Measurements from ENCODE around the genes ADM5, KCNC3 and MYBPC2.

- PRO-cap, result no peak
- RAMPAGE, long total RNA, 3 experiments, result no peak in any of the 3 experiments
Observed at GRCh38 chr19:49595515-49596681, 4.9 kb downstream of the PRR12 start.

DNA sequence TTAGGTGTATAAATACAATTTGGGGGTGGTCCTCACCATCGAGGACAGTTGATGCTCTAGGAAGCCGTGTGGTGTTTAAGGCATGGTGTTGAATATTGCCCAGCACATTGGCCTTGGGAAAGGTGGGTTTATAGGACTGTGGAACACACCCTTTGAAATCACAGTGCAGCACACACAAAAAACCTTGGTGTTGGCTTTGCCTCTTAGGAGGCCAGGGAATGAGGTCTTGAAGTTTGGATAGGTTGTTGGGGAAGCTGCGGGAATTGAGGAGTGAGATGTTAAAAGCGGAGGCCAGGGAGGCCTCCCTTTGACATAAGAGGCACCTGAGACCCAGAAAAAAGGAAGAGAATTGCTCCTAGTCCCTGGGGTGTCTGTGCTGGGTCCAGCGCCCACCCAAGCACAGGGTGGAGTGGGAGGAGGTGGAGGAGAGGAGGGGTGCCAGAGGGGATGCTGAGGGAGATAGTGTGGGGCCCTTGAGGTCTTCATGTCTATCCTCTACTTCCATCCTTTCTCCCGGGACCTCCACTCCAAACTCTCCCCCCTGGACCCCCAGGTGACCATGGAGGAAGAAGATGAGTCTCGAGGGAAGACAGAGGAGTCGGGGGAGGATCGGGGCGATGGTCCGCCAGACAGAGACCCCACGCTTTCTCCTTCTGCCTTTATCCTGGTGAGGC lies 2.6 kb downstream of the SCAF1 start:
- PRO-cap, result no peak
- RAMPAGE, long total RNA, 3 experiments, result no peak in any of the 3 experiments

- PRO-cap, result no peak
- RAMPAGE, long total RNA, 3 experiments, result no peak in any of the 3 experiments
Observed at GRCh38 chr19:49650866-49651601, 9.0 kb downstream of the SCAF1 start.

DNA sequence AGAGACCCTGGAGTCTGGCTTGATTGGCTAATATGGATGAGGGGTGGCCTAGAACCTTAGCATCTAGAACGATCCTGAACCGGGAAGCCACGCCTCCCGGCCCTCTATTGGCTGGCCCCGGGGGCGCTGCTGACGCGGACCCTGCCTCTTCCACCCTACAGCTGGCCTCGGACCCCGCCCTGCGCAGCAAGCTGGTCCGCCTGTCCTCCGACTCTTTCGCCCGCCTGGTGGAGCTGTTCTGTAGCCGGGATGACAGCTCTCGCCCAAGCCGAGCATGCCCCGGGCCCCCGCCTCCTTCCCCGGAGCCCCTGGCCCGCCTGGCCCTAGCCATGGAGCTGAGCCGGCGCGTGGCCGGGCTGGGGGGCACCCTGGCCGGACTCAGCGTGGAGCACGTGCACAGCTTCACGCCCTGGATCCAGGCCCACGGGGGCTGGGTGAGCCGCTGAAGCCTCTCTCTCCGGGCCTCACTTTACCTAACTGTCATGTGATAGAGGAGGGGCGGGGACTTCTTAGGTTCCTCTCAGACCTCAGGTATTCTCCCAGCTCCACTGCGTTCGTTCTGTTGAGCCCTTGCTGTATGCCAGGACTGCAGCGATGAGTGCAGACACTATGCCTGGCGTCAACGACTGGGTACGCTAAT lies 4.4 kb downstream of the BCL2L12 start:
- PRO-cap, result no peak
- RAMPAGE, long total RNA, 3 experiments, result no peak in any of the 3 experiments

DNA sequence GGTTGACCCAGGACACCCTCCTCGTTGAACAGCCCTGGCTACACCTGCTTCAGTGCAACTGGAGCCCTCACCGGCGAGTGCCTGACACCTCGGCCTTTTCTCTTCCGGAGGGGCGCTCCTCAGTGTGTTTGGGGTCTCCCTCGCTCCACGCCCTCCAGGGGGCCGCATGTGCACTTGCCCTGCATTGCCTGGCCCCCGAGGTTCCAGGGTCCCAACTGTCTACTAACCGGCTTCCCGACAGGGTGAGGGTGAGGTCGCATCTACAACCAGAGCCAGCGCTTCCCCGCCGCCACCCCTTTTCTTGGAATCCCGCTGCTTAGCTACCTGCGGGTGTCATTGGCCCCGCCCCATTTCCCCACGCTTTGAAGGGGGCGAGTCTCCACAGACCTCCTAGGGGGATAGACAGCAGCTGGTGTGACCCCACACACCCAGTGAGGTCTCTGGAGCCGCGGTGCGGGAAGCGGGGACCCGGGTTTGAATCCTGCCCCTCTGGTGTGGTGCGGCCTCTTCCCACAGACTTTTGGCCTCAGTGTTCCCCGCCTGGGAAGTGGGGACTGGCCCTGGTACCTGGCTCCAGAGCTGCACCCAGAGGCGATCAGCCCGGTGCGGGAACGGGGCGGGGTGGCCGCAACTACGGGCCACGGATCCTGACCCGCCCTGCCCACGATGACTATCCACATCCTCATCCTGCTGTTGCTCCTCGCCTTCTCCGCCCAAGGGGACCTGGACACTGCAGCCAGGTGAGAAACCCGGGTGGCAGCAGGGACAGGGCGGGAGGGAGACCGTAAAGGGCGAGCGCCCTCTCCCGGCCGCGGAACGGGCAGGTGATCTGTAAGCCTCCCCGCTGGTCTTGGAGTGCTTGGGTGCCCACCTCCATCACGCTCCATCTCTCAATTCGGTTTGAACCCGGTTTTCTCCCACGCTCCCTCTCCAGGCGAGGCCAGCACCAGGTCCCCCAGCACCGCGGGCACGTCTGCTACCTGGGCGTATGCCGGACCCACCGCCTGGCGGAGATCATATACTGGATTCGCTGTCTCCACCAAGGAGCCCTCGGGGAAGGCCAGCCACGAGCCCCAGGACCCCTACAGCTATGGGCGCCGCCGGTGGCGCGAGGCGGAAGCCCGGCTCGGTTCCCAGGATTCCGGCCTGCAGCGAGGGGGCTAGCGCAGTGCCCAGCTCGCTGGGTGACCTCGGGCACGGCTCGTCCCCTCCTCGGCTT lies at the start of gene ADM5:
Gene ADM5 (plus strand): TSS at position 423 of the 1,219 bp plus-strand sequence.
- PRO-cap, result no peak
- RAMPAGE, long total RNA, 3 experiments, result no peak in any of the 3 experiments

DNA sequence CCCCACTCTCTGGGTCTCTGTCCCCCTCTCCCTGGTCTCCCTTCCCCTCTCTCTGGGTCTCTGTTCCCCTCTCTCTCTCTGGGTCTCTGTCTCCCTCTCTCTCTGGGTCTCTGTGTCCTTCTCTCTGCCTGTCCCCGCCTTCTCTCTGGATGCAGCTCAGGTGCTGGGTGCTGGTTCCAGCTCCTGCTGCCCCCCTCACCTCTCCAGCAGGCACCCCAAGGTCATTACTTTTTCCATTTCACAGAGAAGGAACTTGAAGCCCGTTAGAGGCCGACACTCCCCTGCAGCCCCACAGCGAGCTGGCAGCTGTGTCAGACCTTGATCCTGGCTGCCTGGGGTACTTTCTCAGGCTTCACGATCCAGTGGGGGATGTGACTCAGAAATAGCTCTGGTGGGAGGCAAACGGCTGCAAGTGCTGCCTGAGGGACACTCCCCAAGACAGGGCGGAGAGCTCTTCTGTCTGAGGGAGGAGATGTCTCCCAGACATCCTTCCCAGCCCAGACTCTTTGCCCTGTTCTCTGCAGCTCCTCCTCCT lies 4.9 kb downstream of the TSKS start:
- PRO-cap, result no peak
- RAMPAGE, long total RNA, 3 experiments, result no peak in any of the 3 experiments

DNA sequence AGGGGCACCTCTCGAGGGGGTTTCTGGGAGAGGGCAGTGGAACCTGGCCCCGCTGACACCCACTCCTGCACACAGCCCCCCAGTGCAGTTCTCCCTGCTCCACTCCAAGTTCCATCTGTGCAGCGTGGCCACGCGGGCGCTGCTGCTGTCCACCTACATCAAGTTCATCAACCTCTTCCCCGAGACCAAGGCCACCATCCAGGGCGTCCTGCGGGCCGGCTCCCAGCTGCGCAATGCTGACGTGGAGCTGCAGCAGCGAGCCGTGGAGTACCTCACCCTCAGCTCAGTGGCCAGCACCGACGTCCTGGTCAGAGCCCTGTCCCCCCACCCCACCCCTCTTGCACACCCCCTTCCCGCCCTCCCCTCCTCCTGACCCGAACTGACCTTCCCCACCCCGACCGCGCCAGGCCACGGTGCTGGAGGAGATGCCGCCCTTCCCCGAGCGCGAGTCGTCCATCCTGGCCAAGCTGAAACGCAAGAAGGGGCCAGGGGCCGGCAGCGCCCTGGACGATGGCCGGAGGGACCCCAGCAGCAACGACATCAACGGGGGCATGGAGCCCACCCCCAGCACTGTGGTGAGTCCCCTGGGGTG lies 11.7 kb downstream of the FUZ start:
- PRO-cap, result no peak
- RAMPAGE, long total RNA, 3 experiments, result no peak in any of the 3 experiments

GRCh38 chr19:49801907-49802805 lies 10.9 kb downstream of the FUZ start:
- PRO-cap, result no peak
- RAMPAGE, long total RNA, 3 experiments, result no peak in any of the 3 experiments

DNA sequence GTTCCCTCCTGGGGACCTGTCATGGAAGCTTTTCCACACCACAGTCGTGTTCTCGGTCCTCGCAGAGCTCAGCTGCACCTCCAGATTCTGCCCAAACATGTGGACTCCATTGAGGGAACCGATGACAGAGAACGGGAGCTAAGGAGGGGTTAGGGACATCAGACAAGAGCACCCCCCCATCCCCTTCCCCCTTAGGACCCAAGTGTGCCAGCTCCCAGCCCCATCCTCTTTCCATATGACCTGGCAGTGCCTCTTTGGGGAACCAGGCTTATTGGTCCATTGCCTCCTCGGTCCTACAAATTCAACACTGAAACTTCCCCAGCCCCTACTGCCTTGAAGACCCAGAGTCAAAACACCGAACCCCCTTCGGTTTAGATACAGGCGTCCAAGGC lies 497 bp downstream of the FUZ start:
- PRO-cap, result no peak
- RAMPAGE, long total RNA, 3 experiments, result no peak in any of the 3 experiments

- PRO-cap, result no peak
- RAMPAGE, long total RNA, 3 experiments, result no peak in any of the 3 experiments
Observed at GRCh38 chr19:49859665-49860923, 7.3 kb downstream of the PNKP start.

- PRO-cap, result no peak
- RAMPAGE, long total RNA, 3 experiments, result no peak in any of the 3 experiments
Observed at GRCh38 chr19:49887211-49887883, 9.3 kb downstream of the IL4I1 start.

DNA sequence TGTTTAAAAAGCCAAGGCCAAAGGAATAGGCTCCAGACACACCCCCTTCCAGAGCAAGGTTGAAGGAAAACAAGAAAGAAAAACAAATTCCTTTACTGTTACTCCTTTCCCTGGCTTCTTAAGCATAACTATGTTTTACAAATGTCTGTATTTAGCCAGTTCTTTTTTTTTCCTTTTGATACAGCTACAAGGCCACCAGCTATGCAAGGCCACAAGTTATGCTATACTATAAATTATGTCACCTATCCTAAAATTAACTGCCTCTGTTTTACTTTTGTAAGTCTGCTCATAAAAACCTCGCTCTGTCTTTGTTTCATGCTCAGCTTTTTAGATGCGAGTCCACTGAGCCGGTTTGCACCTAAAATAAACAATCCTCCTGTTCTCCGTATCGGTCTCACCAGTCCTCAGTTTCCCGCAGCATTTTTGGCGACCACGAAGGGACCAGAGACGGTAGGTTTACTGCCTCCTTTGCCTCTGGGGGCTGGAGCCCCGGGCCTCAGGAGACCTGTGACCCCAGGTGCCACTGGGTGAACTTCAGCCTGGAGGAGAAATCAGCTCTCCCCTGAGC lies 8.3 kb downstream of the SIGLEC11 start:
- PRO-cap, result no peak
- RAMPAGE, long total RNA, 3 experiments, result no peak in any of the 3 experiments

DNA sequence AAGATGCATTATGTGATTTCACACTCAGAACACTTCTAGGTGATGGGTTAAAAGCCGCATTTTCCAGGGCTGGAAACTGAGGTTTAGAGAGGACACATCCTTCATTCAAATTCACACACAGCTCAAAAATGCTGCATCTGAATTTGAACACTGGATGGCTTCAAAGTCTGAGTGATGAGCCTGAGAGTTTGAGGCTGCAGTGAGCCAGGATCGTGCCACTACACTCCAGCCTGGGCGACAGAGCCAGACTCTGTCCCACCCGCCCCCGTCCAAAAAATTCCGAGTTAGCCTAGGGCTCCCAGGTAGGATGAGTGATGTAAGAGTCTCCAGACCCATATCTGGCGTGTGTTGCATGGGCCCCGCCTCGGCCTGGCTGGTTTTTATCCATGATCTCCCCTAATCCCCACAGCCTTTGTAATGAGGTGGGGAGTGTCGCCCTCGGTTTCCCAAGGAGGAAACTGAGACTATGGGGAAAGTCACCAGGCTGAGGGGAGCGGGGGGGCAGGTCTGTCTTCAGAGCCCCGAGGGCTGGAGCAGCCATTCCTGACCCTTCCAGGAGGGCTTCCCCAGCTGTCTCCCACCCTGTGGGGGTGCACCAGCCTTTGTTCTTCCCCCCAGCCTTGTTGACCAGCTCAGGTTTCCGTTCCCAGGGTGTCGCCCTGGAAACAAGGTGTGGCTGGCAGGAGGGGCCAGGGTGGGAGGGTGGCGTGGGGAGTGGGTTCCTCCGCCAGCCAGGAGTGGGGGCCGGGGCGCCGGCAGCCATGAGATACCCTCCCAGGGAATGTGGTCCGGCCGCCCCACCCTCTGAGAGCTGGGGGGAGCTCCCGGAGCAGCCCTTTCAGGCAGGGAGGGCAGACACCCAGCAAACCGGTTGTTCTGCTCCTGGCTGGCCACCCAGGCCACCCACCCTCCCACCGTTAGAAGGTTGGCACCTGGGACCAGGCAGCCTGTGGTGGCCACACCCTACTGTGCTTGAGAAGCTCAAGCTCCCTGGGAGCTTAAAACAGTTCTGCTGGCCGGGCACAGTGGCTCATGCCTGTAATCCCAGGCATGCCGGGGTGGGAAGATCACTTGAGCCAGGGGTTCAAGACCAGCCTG lies 11.5 kb downstream of the MYH14 start:
- PRO-cap, result no peak
- RAMPAGE, long total RNA, 3 experiments, result no peak in any of the 3 experiments

- PRO-cap, result no peak
- RAMPAGE, long total RNA, 3 experiments, result no peak in any of the 3 experiments
Observed at GRCh38 chr19:50267862-50268411, 61.2 kb downstream of the KCNC3 start.

GRCh38 chr19:50329213-50330311 lies at the start of gene KCNC3:
Gene KCNC3 (minus strand): TSS chr19:50329377.
- PRO-cap, result unidirectional peak, plus-strand start at chr19:50329616
- RAMPAGE, long total RNA, 3 experiments, result no peak in any of the 3 experiments

- PRO-cap, result unidirectional peak, plus-strand start at chr19:50357326; bidirectional peak, plus-strand start at chr19:50357969, minus-strand start at chr19:50357907
- RAMPAGE, long total RNA, 3 experiments, result no peak in any of the 3 experiments
Observed at GRCh38 chr19:50356868-50358248, 8.1 kb downstream of the NAPSA start.

- PRO-cap, result no peak
- RAMPAGE, long total RNA, 3 experiments, result start-site peak on the plus strand in 3 of 3 experiments, at chr19:50432891-50432903 at its widest, 382 to 6,528 reads per replicate
Observed at GRCh38 chr19:50432640-50433103, at the start of gene MYBPC2. Gene MYBPC2 (plus strand): TSS chr19:50432892.

GRCh38 chr19:50477654-50477906 lies 932 bp upstream of the GARIN5A start:
- PRO-cap, result no peak
- RAMPAGE, long total RNA, 3 experiments, result no peak in any of the 3 experiments

GRCh38 chr19:50489336-50490062 lies 12.9 kb upstream of the GARIN5A start:
- PRO-cap, result no peak
- RAMPAGE, long total RNA, 3 experiments, result no peak in any of the 3 experiments

GRCh38 chr19:50505967-50506414 lies 5.0 kb downstream of the JOSD2 start:
- PRO-cap, result no peak
- RAMPAGE, long total RNA, 3 experiments, result no peak in any of the 3 experiments